Aorta (tissue), 1 donor: ENCODE data around the gene FAM50B.

GRCh38 chr6:3364357-3364927 is 92.4 kb downstream of the SLC22A23 start:
- PRO-cap = no peak

DNA sequence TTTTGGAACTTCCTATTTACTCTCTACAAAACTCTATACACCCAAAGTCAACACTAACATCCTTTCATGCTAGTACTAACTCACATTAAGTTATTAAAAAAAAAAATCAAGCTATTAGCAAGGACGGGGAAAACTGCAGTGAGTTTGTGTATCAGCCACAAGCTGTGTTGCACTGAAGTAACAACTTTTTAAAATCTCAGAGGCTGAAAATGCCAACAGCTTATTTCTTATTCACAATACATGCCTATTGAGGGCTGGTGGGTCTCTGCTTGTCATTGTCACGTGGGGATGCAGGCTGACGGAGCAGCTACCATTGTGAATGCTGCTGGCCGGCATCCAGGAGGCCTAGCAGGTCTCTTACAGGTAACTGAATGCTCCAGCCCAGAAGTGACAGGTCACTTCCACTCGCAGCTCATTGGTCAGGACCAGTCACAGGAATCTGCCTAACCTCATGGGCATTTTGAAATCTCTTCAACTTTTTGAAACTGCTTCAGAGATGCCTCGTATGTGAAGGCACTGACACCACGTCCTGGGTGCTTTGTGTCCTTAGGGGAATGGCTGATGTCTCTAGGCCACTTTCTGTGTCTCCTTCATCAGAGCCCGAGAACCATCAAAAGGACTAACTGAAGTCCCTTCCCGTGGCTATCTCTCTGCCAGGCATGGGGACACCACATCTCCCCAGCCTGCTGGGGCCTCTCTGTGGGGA is 76.1 kb downstream of the SLC22A23 start:
- PRO-cap = no peak

DNA sequence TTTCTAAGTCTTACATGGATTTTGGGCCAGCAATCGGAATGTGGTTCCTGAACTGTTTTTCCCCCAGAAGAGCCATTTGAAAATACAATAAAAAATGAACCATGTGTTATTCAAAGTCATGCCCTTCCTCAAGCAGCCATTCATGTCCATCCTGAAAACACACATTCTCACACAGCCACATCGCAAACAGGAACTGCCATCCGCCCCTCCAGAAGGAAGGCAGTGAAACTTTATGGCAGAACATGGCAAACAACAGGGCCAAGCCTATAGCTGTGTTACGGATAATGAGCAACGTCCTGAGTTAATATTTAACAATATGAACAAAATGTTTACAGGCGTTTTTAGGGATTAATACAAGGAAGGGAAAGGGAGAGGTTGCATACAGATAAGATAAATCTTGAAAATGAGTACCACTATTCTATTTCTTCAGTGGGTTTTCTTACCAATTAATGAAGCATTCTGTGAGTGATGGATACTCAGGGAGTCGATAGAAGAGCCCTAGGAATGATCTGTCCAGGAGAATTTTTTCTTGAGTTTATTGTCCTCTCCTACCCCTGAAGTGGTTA is 57.5 kb downstream of the SLC22A23 start:
- PRO-cap = no peak

- PRO-cap = no peak
These were observed 879 bp upstream of the SLC22A23 start for GRCh38 chr6:3457581-3458276.

- PRO-cap = no peak
These were observed 89.3 kb upstream of the SLC22A23 start for GRCh38 chr6:3546185-3546499.

- PRO-cap = no peak
These were observed 44.8 kb upstream of the PXDC1 start for GRCh38 chr6:3796208-3796829.

DNA sequence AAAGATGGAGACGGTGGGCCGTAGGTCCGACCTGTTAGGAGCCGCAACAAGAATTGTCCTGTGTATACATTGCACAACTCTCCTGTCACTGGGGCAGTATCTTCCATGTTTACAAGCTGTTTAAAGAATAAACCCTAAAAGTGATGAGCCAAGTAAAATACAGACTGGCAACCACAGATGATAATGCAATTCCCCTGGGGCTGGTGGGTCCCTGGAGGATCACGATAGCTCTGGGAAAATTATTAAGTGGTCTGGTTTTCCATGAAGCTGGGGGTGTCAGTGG is 8.1 kb upstream of the FAM50B start:
- PRO-cap = no peak

DNA sequence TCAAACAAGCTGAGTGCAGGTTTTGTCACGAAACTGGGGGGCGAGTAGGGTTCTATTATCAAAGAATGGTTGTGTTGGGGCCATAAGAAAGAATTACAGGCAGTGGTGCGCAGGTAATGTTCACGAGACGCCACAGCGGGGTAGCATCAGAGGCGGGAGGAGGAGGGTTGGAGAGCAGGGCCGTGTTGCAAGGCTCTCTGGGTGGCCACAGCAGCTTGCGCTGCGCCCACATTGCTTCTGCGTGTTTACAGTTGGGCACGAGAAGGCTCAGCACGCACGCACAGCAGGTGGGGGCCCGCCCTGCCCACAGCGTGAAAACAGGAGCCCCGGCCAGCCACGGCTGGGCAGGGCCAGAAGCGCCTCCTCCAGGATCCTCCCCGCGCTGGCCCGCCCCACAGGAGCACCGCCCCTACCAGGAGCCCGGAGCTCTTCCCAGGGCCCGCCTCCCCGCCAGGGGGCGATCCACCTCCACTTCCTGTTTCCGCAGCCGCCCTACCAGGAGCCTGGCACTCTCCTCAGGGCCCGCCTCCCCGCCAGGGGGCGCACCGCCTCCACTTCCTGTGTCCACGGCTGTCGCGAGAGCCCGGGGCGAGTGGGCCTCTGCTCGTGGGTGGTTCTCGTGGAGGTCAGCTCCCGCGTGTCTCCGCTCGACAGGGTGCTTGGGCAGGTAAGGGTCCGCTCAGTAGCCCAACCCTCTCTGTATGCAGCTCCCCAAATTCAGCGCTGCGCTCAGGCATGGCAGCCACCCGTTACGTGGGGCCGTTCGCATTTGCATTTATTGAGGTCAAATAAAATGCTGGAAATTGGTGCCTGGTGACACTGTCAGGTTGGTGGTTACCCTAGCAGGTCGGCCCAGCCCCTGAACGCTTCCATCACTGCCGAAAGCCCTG is at the start of gene FAM50B:
Gene FAM50B, plus strand, starts transcription at position 554 of the 890 bp plus-strand sequence.
- PRO-cap = unidirectional peak, minus-strand start at position 239 of the sequence

DNA sequence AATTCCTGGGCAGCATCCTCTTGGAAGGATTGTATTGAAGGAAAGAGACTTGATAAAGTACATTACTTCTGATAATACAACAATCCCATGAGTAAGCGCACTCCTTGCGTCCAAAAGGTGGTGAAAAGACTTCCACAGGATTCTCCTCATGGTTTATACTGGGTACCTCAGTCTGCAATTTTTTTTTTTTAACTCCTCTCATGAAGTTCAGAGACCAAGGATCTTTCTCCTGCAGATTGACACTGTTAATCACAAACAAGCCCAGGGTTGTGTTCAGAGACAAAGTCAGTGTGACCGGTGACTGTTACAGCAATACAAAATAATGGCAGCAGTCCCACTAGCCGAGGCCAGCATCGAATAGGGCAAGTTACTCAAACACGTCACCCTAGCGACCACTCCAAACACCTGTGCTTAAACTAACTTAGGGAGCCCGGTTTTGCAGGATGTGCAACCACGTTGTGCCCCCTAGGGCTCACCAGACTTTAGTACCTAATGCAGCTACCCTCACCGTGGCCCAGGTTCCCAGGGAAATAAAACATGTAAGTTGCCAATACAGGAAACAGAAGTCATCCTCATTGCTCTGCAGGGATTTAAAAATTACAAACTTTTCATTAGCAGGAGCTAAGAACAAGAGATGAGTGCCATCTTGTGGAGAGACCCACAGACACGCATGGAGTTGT is 37.9 kb downstream of the FAM50B start:
- PRO-cap = no peak

GRCh38 chr6:3888620-3888989 is 39.4 kb downstream of the FAM50B start:
- PRO-cap = no peak

DNA sequence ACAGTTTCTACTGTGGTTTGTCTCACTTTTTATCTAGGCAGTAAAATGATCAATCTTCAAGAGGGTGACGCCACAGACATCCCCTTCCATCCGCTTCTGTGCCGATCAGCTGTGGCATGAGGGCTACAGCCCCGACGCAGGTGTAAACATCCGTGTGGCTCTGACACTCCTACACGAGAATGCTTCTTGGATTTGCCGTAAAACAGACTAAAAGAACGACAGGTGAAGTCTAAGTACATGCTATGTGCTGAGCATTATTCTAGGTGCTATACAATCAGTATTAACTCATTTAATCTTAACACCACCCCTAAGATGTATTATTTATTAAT is 43.8 kb downstream of the FAM50B start:
- PRO-cap = no peak

DNA sequence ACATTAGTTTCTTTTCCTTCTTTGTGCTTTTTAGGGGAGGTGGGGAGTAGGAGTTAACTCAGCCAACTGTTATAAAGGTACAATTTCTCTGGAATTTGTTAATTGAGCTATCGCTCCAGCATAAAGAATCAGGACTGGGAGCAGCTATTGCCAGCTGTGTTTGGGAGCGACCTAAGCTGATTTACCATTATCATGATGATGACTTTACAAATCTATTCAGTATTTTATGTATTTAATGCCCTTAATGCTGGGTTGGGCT is 82.0 kb upstream of the PRPF4B start:
- PRO-cap = no peak

DNA sequence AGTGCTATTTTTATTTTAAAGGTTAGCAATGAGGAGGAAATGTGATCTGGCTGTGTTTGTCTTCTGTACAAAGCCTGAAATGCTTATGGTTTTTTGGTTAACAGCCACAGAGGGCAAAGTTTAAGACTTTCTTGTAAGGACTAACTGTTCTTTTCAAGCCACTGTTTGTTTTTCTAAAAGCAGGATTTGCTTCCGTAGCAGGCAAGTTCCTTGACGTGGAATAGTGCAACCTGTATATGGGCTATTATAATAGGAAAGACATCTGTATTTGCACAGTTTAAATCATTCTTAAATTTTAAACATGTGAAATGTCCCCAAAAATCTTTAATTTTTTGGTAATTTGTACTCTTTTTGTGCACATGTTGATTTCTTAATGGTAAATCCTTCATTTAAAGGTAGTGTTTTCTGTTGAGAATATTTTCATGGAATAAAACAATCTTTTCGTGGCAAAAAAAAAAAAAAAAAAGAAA is 25.8 kb downstream of the ECI2 start:
- PRO-cap = no peak

DNA sequence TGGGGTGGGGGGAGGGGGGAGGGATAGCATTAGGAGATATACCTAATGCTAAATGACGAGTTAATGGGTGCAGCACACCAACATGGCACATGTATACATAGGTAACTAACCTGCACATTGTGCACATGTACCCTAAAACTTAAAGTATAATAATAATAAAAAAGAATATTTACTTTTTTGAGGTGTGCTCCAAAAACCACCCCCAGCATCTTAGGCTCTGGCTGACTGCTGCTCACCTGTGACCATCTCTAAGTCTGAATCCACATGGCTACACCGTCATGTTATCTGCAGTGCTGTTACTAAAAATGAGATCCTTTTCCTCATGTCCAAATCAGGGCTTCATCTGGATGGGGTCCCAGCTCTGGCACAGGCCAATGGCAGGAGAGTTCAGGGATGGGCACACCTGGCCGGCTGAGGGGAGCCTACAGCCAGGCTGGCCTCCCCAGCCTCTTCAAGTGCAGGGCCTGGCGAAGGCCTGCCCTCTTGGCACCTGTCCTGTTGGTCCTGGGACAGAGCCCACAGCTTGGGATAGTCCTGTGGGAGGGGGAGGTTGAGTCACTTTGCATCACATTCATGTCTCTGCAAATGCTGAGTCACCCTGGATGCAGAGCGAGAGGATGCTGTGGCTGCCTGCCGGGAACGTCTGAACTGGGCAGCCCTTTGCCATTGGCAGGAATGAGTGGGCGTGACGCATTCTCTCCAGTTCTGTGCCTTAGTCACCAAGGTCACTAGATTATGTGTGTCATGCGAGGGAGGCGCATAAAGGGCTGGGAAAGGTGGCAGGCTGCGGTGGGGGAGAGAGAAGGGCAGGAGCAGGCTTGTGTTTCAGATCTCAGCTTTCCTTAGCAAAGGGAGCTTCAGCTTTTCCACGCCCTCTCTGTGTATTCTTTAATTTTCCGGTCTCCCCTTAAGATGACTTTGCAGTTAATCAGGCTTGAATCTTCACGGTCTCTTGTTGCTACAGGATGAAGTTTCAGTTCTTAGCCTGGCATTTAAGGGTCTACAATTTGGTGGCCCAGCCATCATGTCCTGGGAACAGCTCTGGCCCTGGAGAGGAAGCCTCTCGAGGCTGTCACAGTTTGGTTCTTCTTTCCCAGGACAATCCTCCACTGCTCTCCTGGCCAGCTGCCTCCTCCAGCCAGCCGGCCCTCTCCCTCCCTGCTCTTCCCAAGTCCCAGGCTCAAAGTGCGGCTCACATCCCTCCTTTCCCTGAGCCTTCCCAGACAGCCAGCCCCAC is 223.2 kb upstream of the ECI2 start:
- PRO-cap = unidirectional peak, plus-strand start at position 762 of the sequence

- PRO-cap = no peak
These were observed 311.6 kb upstream of the ECI2 start for GRCh38 chr6:4446954-4447432.

- PRO-cap = no peak
These were observed 3.4 kb upstream of the CDYL start for GRCh38 chr6:4772705-4773246.

- PRO-cap = bidirectional peak, plus-strand start at chr6:4775822, minus-strand start at chr6:4775667
These were observed 767 bp upstream of the CDYL start for GRCh38 chr6:4775310-4775963.

DNA sequence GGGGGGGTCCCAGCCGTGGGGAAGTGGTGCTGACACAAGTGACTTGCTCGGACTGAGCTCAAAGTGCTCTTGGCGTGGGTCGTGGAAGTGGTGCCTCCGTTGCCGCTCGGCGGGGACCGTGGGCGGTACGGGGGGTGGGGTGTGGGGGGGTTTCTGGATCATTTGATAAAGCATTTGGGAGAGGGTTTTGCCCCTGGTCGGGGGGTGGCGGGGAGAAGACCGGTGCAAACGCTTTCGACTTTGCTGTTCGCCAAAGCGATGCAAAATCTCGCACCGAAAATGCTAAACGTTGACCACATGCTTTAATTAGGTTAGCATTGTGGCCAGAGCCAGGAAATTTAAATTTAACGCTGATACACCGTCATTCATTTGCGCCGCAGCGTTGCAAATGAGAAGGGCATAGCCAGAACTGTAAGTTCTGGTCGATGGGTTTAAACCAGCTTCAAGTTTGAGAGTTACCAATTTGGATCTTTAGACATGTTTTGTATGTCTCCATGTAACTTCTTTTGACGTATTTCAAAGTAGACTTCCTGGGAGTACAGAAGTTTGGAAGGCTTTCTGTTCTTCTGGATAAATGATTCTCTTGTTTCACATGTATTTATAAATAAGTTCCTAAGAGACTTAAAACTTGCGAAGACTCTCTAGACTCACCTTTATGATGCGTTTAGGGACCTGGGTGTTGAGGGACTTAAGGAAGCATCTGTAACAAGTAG is 980 bp downstream of the CDYL start:
- PRO-cap = no peak

GRCh38 chr6:4879872-4880330 is 103.7 kb downstream of the CDYL start:
- PRO-cap = no peak

GRCh38 chr6:5085630-5086268 is 608 bp downstream of the PPP1R3G start:
- PRO-cap = bidirectional peak, plus-strand start at chr6:5085809, minus-strand start at chr6:5085758